Measurements from ENCODE around the genes IL17RE, CRELD1 and VGLL4.

DNA sequence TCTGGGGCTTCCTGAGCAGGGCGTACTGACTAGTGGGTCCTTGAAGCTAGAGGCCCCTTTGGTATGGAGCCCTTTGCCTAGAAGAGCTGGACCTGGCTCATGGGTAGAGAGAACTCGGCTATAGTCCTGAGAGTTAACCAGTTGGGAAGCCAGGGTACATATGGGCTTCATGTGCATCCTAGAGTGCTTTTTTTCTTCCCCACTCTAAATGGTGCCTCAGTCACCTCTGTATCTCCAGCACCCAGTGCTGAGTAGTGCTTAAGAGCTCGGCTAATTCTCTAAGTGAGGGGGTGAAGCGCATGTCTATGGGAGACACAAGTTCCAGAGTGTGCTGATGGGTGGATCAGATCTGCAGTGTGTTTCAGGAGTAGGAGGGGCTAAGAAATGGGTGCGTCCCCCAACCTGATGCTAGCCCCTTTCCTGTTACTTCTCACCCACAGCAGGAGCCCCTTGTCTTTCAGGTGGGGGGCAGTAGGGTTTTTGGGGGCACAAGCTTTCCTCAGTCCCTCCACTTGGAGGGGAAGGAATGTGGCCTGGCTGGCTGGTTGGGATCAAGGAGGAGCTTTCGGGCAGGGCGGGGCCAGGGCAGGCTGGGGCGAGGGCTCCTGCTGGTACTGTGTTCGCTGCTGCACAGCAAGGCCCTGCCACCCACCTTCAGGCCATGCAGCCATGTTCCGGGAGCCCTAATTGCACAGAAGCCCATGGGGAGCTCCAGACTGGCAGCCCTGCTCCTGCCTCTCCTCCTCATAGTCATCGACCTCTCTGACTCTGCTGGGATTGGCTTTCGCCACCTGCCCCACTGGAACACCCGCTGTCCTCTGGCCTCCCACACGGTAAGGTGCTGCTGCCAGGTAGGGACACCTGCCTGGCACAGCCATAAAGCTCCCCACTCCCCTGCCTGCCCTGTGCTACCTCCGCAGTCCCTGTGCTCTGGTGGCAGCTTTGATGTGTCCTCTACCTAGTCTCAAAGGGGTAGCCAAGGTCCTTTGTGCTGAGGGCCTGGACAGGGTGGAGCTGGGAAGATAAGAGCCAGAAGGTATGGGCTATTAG lies at the start of gene IL17RE:
Gene IL17RE, plus strand, starts transcription at position 617 of the 1,050 bp plus-strand sequence.
- RRBS, result no CpG with 5 or more reads among the region's 15 CpGs

- RRBS, result no CpG with 5 or more reads among the region's 4 CpGs
Measured at GRCh38 chr3:9903282-9903587, 587 bp downstream of the IL17RE start.

DNA sequence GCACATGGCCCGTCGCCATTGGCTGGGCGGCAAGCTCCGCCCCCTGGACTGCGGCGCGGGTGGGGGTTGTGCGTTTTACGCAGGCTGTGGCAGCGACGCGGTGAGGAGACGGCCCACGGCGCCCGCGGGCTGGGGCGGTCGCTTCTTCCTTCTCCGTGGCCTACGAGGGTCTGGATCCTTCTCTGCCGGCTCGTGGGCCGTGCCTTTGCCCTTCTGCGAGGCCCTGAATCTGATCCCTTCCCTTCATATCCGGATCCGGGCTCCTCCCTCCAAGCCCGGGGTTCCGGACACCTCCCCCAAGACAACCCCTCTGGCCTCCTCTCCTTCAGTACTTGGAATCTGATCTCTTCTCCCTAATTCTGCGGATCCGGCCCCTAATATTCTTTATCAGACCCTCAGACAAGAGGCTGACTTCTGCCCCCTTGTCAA lies at the start of gene CRELD1:
Gene CRELD1, plus strand, starts transcription at position 82 of the 429 bp plus-strand sequence.
- RRBS, result 2% methylated on average over 8 of the region's 31 CpGs

DNA sequence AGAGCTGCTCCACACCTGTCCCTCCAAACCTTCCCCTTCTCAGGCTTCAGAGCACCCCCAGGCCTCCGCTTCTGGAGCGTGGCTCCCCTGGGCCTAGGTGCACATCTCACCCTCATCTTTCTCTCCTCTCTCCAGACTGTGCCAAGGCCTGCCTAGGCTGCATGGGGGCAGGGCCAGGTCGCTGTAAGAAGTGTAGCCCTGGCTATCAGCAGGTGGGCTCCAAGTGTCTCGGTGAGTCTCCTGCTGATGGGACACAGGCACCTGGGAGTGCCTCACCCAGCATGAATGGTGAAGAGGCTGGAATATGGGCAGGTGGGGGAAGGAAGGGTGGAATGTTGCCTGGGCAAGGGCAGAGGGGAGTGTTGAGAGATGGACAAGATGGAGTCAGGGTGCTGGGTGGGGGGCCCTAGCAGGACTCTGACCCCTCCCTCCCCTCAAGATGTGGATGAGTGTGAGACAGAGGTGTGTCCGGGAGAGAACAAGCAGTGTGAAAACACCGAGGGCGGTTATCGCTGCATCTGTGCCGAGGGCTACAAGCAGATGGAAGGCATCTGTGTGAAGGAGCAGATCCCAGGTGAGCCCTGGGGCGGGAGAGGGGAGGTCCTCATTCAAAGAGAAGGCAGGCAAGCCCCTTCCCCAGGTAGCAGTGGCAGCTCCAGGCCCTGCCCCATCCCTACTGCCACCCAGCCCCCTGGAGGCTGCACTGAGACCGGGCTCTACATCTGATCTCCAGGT lies 9.1 kb downstream of the PRRT3 start:
- RRBS, result no CpG with 5 or more reads among the region's 11 CpGs

DNA sequence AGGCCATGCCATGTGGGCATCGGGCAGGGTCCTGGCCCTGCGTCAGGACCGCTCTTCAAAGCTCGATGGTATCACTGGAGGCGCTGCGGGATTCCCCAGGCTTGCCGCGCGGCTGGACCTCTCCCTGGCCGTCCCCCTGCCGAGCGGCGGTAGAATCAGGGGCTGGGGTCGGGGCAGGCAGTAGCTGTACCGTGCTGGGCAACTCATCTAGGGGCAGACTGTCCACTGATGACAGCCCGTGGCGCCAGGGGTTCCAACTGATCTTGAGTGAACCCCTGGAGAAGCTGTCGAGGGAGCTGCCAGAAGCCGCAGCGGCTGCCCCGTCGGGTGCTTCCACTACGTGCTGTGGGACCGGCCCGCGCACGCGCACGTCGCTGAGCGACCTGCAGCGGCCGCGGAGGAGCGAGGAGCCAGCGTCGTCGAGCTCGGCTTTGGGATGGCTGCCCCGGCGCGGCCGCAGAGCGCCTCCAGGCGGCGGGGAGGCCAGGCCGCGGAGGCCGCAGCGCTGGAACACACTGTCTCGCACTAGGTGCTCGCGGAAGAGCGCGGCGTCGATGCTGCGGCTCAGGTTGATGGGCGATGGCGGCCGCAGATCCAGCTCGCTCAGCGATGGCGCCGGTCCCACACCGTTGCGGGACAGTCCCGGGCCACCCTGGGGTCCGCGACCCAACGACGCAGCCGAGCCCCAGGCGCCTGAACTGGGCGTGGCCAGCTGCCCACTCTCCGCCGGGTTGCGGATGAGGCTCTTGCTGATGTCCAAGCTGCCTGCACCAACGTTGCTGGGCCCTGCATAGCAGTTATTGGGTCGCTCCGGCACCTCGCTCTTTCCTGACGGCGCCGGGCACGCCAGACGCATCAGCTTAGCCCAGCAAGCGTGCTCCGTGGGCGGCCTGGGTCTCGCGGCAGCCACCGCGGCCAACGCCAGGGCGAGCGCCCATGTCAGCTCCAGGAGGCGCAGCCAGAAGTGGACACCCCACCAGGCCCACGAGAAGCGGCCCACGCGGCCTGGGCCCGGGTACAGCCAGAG lies 5.7 kb downstream of the PRRT3 start:
- RRBS, result 96% methylated on average over 7 of the region's 103 CpGs

DNA sequence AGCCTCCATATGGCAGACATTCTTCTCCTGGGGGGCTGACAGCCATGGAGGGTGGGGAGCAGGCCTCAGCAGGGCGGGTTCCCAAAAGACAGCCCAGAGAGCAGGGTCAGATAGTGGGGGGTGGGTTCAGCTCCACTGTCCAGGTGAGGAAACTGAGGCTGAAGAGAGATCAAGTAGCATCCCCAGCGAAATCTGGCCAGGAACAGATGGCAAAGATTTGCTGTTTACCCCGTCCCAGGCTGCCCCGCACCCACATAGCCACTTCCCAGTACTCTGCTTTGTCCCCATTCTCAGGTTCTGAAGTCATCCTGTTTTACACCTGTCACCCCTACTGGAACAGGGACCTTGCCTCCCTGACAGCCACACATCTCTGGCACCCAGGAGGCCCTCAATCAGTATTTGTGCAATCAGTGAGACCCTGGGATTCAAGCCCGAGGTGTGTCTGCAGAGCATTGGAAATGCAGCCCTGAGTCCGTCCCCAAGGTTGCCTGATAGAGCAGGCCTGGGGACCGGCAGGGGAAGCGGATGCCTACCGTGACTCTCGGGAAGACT lies 17.7 kb upstream of the FANCD2 start:
- RRBS, result no CpG with 5 or more reads among the region's 10 CpGs

DNA sequence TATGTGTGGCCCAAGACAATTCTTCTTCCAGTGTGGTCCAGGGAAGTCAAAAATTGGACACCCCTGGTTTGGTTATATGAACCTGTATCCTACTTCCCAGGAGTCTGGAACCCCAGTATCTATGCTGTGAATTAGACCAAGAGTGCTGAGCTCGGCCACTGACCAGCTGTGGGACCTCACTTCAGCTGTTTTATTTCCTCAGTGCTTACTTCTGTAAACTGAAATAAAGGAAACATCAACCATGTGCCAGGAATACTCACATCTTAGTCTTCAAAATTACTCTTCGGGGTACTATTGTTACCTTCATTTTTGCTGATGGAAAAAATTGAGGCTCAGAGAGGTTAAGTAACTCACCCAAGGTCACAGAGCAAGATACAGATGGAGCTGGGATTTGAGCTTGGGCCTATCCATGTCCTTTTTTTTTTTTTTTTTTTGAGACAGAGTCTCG lies 35.9 kb upstream of the TATDN2 start:
- RRBS, result no CpG with 5 or more reads among the region's 3 CpGs

GRCh38 chr3:10279232-10279523 lies 13.6 kb downstream of the GHRL start:
- RRBS, result no CpG with 5 or more reads among the region's 3 CpGs

DNA sequence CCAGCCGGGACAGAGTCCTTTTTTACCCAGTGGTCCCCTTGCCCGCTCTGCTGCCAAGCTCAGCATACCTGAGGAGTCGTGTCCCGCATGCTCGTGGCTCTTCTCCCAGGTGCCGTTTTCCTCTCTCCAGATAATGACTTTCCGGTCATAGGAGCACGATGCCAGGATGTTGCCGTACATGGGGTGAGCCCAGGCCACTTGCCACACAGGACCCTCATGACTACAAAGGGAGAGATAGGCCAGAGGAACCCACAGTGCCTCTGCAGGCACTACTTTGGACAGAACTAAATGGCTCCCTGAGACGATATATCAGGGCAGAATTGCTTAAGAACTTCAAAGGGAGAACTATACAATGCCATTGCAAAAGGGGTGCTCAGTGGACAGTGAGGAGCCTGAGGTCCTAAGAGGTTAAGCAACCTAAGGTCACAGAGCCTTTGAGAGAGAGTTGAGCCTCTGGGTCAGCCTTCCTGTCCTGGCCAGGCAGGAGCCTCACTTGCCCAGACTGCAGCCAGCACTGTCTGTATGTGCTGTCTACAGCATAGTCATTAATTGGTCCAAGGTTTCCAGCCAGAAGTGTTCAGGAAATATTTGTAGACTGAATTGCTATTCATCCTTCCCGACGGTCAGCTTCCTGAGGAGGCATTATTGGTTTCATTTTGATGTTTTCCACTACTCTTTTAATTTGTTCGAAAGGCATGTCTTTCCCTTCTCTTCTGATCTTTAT lies 8.2 kb downstream of the SEC13 start:
- RRBS, result no CpG with 5 or more reads among the region's 13 CpGs

GRCh38 chr3:10319939-10320865 lies 710 bp downstream of the SEC13 start:
- RRBS, result no CpG with 5 or more reads among the region's 20 CpGs

GRCh38 chr3:10389717-10390540 lies 69.0 kb upstream of the SEC13 start:
- RRBS, result no CpG with 5 or more reads among the region's 7 CpGs

GRCh38 chr3:10504512-10504708 lies 976 bp downstream of the ATP2B2 start:
- RRBS, result no CpG with 5 or more reads among the region's 3 CpGs

DNA sequence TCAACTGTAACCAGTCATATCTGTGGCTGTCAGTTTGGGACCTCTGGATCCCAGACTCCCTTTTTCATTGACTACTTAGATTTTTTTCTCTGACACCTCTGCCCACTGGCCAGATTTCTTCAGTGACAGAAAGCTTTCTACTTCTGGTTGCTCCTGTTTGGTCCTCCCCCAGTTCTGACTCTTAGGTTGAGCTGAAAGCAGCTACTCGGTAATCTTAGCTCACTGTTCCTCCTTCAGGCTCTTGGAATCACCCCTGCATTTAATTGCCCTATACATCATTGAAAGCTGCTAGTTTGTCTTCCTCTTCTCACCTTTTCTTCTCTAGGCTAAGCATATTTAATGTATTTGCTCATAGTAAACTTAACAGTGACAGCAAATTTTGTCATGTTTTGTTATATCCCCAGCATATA lies 1.0 kb downstream of the ATG7 start:
- RRBS, result no CpG with 5 or more reads among the region's 1 CpG

- RRBS, result no CpG with 5 or more reads among the region's 2 CpGs
Measured at GRCh38 chr3:11291215-11291666, 19.0 kb downstream of the ATG7 start.

DNA sequence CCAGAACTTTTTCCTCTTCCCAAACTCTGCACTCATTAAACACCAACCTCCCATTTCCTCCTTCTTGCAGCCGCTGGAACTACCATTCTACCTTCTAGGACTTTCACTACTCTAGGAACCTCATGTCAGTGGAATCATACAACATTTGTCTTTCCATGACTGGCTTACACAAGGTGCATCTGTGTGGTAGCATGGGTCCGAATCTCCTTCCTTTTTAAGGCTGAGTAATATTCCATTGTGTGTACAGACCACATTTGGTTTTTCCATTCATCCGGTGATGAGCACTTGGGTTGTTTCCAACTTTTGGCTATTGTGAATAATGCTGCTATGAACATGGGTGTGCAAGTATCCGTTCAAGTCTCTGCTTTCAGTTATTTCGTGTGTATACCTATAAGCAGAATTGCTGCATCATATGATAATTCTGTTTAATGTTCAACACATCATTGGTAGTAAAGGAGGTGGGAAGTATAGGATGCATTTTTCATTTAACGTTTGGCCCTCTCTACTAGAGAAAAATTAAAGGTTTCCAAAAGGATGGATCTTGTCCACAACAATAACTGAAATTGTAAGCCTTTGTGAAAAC lies 63.5 kb downstream of the VGLL4 start:
- RRBS, result no CpG with 5 or more reads among the region's 6 CpGs

DNA sequence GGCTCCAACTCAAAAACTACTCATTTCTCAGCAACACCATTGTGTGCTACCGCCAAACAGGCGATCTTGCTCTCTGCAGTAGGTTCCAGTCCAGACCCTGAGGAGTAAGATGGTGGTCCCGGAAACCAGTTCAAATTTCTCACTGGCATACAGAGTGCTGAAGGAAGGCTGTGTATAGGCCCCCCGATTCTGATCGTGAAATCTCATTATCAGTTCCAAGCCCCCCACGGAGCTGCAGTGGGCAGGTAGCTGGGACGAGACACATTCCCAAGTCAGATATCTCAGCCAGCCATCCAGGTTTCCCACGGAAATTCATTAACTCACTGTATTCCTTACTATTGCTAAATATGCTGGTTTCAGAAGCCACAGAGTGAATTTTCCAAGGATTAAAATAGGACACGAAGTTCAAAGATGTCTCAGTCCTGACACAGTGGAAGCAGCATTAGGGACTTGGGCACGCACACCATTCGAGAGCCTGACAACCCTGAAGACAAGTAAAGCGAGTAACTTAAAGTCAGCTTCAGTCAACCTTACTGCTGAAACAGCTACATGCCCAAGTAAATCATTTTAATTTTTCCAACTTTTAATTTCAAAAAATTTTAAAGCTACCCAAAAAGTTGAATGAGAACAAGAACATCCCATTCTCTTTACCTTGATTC lies 29.3 kb downstream of the VGLL4 start:
- RRBS, result no CpG with 5 or more reads among the region's 12 CpGs

DNA sequence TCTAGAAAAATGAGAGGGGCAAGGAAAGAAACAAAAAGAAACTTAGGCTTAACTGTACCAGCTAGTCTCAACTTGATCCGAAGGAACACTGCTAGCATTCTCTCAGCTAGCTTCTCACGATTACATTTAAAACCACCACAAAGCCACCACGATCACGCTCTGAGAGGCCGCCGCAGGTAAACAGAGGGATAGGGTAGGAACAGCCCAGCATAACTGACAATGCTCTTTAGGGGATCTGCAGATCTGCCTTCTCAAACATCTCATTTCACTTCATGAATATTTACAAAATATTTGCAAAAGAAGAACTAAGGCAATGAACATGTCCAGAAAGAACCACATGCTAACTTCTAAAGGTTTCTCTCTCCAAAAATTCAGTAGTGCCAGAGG lies 19.0 kb downstream of the VGLL4 start:
- RRBS, result no CpG with 5 or more reads among the region's 6 CpGs

- RRBS, result no CpG with 5 or more reads among the region's 3 CpGs
Measured at GRCh38 chr3:11625790-11625994, 18.0 kb downstream of the VGLL4 start.

- RRBS, result no CpG with 5 or more reads among the region's 21 CpGs
Measured at GRCh38 chr3:11634007-11634924, 9.4 kb downstream of the VGLL4 start.

- RRBS, result 3% methylated on average over 4 of the region's 46 CpGs
Measured at GRCh38 chr3:11643218-11644351, at the start of gene VGLL4. Gene VGLL4, minus strand, starts transcription at chr3:11643915.

Measured in GM12892 (cell line).